CMK (cell line): ENCODE results near the genes IARS1, IPPK, CARD19 and WNK2.

DNA sequence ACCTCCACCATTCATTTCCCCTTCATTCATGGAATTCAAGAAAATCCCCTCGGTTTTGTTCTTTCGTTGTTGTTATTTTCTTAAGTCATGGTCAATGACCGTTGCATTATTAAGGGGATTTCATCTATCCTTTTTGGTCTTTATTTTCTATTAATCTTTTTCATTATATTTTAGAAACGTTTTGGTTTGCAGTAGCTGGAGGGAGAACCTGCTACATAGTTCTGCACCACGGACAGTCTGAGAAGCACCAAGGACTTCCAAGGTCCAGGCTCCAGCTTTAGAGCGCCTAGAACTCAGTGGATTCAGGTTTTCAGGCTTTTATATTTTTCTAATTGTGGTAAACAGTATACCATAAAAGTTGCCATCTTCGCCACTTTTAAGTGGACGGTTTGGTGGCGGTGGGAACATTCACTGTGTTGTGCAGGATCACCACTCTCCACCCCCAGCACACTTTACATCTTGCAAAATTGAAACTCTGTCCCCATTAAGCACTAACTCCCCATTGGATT is 43.4 kb downstream of the ROR2 start:
- RRBS: no CpG with 5 or more reads among the region's 9 CpGs

DNA sequence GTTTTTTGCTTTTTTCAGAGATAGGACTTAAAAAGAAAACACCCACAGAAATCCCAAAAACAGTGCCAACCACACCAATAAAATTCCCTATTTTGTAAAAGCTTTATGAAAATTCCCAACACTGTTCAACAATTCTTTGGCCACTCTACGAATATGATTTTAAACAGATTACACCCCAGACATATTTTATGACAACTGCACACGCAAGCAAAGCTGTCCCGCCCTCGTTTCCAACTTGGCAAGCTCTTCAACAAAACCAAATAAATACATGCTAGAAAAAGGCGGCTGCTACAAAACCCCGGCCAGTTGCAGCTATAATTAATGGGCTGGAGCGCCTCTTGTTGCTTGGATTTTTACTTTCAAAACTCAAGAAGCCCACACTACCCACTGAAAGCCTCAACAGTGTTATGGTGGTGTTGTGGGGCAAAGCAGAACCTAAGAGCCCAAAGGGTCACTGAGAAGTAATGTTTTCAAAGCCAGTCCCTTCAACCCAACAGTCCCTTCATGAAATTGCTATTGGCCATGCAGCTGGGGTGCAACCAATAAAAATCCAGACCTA is 4.3 kb downstream of the ROR2 start:
- RRBS: no CpG with 5 or more reads among the region's 7 CpGs

GRCh38 chr9:92073753-92074002 is 41.5 kb downstream of the SPTLC1 start:
- RRBS: no CpG with 5 or more reads among the region's 9 CpGs

DNA sequence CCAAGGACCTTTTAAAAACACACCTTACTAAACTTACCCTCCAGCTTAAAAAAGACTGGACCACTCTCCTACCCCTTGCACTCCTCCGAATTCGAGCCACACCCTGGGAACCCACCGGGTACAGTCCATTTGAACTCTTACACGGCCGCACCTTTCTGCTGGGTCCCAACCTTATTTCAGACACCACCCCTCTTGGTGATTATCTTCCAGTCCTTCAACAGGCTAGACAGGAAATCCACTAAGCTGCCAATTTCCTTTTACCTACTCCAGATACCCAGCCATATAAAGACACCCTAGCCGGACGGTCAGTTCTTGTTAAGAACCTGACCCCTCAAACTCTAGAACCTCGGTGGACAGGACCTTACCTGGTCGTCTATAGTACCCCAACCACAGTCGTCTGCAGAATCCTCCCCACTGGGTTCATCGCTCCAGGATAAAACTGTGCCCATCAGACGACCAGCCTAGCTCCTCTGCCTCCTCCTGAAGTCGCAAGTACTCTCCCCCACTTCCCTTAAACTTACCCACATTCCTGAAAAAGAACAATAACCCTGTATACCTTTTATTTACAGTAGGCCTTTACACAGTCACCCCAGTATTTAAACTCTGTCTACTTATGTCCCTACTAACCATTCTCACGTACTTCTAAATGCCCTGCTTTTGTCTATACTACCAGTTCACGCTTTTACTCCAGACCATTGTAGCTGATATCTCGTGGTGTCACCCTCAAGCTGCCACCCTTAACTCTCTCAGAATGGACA is 38.0 kb downstream of the SPTLC1 start:
- RRBS: no CpG with 5 or more reads among the region's 16 CpGs

- RRBS: no CpG with 5 or more reads among the region's 8 CpGs
Observed at GRCh38 chr9:92086703-92087271, 28.4 kb downstream of the SPTLC1 start.

DNA sequence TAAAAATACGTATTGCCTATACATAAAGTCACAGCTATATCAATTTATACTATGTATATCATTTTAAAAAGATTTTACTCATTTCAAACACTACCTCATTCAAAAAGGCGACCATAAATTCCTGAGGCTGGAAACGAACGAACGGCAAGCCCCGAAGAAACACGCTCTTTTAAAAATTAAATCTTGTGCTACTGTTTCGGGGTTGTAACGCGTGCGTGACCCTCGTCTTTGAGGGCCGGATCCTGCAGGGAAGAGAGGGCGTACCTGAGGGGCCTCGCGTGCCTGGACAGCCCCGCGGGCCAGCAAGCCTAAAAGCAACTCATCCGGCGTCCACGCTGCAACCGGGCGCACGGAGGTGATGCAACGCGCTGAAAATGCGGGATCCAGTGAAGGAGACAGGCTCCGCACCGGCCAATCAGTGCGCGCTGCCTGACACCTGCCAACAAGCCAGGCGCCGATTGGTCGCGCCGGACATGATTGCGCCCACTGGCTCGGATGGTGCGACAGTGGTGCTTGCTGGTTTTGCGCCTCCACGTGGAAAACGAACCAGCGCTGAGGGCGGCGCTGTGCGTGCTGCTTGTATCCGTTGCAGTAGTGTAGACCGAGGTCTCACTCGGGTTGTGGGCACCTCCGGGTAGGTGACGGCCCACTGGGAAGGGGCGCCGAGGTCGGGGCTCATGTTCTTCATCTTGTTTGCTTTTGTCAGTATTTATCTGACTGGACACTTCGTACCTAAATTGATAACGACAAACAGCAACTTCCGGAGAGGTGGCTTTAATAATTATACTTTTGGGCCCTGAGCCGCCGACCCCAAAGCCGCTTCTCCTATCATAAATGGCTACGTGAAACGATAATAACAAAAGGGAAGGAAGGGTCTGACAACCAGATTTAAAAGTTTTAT is at the start of gene IARS1:
Gene IARS1 (minus strand): TSS at position 351 of the 901 bp plus-strand sequence.
- RRBS: 1% methylated on average over 20 of the region's 62 CpGs

- RRBS: no CpG with 5 or more reads among the region's 2 CpGs
Observed at GRCh38 chr9:92310457-92310839, 14.7 kb downstream of the NOL8 start.

DNA sequence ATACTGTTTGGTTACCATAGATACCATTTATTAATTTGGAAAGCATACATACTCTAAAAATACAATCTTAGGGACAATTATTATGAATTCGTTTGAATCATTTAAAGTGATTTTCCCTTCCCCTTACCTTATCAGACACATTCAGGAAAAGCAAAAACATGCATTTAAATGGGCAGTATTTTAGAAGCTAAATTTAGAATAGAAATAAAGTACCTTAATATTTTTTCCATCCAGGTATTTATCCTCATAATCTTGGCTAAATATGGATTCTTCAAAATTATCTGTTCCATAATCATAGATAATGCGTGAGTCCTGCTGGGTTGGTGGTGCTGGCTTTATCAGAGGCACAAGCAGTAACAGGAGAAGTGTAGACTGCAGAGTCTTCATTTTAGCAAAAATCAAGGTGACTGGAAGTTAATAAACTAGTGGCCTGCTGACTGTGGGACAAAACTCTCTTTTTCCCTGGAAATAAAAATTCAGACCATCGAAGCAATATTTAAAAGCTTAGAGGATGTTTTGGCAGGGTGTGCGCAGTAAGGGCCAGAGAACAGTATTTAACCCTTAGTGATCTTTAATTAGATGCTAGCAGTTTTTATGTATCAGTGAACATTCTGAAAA is 1.2 kb downstream of the OGN start:
- RRBS: no CpG with 5 or more reads among the region's 4 CpGs

GRCh38 chr9:92406515-92406987 is 2.2 kb upstream of the OGN start:
- RRBS: no CpG with 5 or more reads among the region's 4 CpGs

GRCh38 chr9:92669334-92670493 is at the start of gene IPPK:
IPPK (minus strand) TSS chr9:92670131.
- RRBS: 1% methylated on average over 19 of the region's 97 CpGs

DNA sequence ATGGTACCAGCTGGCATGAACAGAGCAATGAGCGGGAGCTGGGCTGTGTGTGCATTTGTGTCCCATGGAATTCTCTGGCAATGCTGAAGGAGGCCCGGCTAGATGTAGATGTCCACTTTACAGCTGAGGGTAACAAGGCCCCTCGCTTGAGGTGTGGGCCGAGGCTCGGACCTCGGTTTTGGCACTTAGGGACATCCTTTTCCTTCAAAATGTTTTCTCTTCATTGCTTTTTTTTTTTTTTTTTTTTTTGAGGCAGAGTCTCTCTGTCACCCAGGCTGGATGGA is 1.5 kb upstream of the FGD3 start:
- RRBS: no CpG with 5 or more reads among the region's 6 CpGs

GRCh38 chr9:93013655-93014025 is 44.9 kb upstream of the SUSD3 start:
- RRBS: no CpG with 5 or more reads among the region's 6 CpGs

DNA sequence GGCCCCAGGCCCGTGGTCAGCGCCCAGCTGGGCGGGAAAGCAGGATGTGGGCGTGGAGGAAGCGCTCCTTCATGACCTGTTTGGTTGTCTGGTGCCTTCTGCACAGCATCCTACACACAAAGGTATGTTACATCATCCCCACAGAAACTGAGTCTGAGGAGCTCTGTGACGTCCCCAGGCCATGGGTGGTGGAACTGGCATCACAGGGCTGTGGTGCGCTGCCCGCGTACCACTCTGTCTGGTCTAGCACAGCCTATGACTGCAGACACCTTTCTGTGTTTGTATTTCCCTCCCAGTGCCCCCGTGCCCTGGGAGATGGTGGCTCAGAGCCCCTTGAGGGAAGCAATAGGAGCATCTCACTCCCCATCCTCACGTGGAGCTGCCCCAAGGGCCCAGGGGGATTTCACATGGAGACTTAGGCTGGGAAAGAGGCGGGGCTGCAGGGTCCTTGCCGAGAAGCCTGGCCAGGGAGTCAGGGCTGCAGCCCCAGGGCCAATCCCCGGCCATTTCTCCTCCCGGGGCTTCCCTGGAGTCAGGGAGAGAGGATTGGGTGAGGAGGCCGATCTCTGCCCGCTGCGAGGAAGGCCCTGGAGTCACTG is 37.5 kb upstream of the SUSD3 start:
- RRBS: no CpG with 5 or more reads among the region's 18 CpGs

DNA sequence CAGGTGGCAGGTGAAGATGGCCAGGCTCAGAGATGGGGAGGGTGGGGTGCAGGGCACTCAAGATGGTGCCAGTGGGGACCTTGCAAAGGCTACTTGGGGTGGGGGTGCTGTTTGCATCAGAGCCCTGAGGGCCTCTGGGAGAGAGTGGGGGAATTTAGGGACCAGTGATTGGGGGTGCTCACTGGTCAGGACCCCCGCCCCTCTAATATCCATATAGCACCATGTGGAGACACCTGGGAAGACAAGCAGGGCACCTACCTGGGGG is 22.2 kb upstream of the SUSD3 start:
- RRBS: no CpG with 5 or more reads among the region's 1 CpG

- RRBS: no CpG with 5 or more reads among the region's 11 CpGs
Observed at GRCh38 chr9:93063456-93064266, 5.2 kb downstream of the SUSD3 start.

- RRBS: under 1% methylated on average over 14 of the region's 85 CpGs
Observed at GRCh38 chr9:93096064-93096979, at the start of gene CARD19. CARD19 (plus strand) TSS chr9:93096217.

- RRBS: 47% methylated on average over 45 of the region's 104 CpGs
Observed at GRCh38 chr9:93183708-93184677, at the start of gene WNK2. WNK2 (plus strand) TSS chr9:93184139.

DNA sequence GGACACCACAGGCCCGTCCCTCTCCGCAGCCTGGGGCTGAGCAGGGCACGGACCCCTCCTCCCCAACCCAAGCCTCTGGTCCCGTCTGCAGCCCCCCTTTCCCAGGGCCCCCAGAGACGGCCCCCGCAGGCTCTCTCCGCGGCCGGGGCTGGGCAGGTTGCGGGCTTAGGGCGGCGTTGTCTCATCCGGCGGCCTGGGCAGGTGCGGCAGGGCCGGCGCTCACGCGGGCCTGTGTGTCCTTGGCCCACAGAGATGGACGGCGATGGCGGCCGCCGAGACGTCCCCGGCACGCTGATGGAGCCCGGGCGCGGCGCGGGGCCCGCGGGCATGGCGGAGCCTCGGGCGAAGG is 713 bp downstream of the WNK2 start:
- RRBS: 86% methylated on average over 12 of the region's 37 CpGs

GRCh38 chr9:93185027-93186148 is 1.4 kb downstream of the WNK2 start:
- RRBS: 96% methylated on average over 12 of the region's 100 CpGs

DNA sequence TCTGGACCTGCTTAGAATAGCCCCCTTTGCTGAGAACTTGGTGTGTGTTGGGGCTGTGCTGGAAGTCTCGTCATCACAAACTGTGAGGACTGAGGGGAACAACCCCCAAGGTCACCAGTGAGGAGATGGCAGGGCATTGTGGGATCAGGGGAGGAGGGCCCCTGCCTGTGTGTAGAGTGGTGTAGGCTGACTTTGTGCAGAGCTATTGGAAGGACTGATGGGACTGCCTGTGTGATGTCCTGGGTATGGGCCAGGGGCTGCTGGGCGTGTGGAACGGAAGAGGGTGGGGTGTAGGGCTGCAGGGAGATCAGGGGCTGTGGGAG is 3.6 kb downstream of the WNK2 start:
- RRBS: no CpG with 5 or more reads among the region's 3 CpGs